Hematopoietic multipotent progenitor cell (in vitro differentiated cells): Measurements from ENCODE around the genes FAM24B and IKZF5.

- CAGE, long polyA plus RNA = no peak
Measured at GRCh38 chr10:122298748-122299191, 27.7 kb downstream of the BTBD16 start.

DNA sequence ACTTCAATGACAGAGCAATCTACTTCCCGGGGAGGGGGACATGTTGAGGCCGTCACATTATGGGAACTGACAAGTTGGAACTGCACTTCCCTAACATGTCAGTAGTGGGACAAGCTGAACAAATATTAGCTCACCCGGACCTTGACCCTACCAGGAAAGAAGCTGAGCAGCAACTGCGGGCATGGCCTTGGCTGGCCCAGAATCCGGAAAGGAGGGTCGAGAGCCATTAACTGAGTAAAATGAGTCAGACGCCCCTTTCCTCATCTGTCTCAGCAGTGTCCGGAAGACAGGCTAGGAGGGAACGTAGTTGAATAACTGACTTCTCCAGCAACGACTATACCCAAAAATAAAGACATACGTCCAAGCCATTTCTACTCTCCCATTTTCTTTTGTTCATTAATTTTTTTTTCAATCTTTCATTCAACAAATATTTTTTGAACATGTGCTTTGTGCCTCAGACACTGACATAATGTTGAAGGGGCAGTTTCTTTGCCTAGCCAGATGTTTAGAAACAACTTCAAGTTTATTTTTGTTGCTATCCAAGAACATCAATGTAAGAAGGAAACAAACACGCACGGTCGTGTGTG is 39.7 kb downstream of the BTBD16 start:
- CAGE, long polyA plus RNA = no peak

- CAGE, long polyA plus RNA = no peak
Measured at GRCh38 chr10:122368575-122369155, 5.8 kb upstream of the PLEKHA1 start.

GRCh38 chr10:122407777-122408101 is 33.2 kb downstream of the PLEKHA1 start:
- CAGE, long polyA plus RNA = no peak

GRCh38 chr10:122422147-122422770 is 32.2 kb upstream of the ARMS2 start:
- CAGE, long polyA plus RNA = no peak

DNA sequence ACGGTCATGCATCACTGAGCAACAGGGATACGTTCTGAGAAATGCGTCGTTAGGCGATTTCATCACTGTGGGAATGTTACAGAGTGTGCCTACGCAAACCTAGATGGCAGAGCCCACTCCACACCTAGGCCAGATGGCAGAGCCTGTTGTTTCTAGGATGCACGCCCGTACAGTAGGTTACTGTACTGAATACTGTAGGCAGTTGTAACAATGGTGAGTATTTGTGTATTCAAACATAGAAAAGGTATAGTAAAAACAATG is 26.2 kb downstream of the HTRA1 start:
- CAGE, long polyA plus RNA = no peak

- CAGE, long polyA plus RNA = no peak
Measured at GRCh38 chr10:122489299-122489651, 27.9 kb downstream of the HTRA1 start.

DNA sequence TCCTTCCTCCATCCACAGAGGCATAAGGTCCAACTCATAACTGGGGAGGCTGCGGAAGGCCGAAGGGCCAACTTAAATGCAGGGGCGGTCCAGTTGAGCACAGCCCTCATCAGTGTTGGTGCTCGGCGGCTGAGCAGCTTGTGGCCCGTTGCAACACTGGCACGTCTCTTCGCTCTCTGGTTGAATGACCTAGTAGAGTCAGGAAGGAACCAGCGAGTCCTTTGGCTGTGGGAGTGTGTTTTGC is 44.9 kb upstream of the DMBT1 start:
- CAGE, long polyA plus RNA = no peak

GRCh38 chr10:122878748-122879470 is 472 bp downstream of the FAM24B start:
- CAGE, long polyA plus RNA = no peak

GRCh38 chr10:122879471-122880406 is at the start of gene FAM24B:
FAM24B (minus strand) TSS chr10:122879581.
- CAGE, long polyA plus RNA = start-site peak on the minus strand at chr10:122879560-122879613, 246 reads

GRCh38 chr10:123007858-123008935 is at the start of gene IKZF5:
IKZF5 (minus strand) TSS chr10:123008795.
- CAGE, long polyA plus RNA = start-site peak on the minus strand at chr10:123008784-123008798, 288 reads

DNA sequence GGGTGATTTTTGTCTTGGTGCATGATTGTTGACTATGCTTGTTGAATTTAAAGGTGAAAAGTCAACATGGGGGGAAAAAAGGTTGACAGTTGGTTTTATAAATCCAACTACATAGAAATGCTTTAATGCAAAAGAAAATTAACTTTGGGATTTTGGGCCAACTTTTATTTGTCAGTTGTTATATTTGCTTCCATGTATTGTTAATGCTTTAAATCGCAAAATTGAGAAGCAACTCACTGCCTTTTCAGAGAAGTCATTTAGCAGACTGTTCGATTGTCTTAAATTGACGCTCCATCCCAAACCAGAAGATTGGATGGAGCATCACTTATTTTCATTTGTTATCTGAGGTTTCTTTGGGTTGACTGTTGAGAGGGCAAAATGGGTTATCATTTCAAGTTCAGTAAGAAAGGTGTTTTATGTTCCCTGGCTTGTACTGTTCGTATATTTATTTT is 3.7 kb downstream of the BUB3 start:
- CAGE, long polyA plus RNA = no peak

GRCh38 chr10:123857921-123858463 is 33.6 kb downstream of the CPXM2 start:
- CAGE, long polyA plus RNA = no peak

DNA sequence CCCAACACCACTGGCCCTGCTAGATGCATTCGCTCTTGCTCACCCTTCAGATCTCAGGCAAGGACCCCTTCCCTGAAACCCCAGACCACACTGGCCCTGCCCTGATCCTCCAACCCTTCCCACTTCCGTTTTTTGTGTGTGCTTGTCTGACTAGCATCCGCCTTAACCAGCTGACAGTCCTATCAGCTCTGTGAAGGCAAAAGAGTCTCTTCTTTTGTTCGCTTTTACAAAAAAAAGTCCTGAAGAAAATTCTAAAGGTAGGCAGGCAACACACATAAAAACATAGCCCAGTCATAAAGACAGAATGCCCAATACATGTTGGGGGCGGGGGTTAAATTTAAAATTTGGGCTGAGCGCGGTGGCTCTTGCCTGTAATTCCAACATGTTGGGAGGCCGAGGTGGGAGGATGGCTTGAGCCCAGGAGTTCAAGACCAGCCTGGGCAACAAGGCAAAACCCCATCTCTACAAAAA is 28.6 kb downstream of the CHST15 start:
- CAGE, long polyA plus RNA = no peak

GRCh38 chr10:124090557-124091178 is 2.7 kb downstream of the CHST15 start:
- CAGE, long polyA plus RNA = no peak

- CAGE, long polyA plus RNA = no peak
Measured at GRCh38 chr10:124091179-124091739, 2.1 kb downstream of the CHST15 start.

- CAGE, long polyA plus RNA = no peak
Measured at GRCh38 chr10:124138408-124138681, 44.9 kb upstream of the CHST15 start.

DNA sequence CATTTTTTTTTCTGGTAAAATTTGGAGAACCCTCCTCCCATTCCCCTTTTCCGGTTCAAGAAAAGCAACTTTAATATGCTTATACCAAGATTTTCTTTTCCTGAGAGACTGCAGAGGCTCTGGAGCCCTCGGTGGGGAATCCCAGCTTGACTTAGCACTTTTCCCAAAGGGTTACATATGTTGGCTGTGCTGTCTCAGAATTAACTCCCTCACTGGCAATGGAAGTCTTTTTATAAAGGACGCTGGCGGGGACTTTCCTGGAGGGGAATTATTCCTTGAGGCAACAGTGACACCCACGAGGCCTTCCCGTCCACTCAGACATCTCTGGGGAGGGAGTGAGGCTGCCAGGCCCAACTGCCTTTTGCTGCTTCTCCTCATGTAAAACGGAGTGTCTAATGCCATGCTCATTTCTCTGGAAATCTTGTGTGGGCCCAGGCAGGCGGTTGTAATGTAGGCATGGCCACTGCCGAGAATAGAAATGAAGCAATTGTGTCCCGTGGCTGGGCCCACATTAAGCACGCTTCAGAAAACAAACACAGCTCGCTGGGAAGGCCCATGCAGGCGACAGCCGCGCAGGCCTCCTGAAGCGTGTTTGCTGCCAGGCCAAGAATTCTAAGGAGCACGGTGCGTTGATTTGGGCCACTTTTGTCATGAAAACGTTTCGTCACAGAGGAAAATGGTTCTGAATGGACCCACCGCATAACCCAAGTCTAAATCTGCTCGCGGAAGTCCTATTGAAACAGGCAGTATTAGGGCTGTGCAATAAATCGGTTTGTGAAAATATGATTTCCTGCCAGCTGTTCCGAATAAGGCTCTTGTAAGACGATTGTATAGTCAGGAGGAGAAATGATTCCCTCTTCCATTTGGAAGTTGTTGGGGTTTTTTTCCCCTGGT is 104.0 kb upstream of the CHST15 start:
- CAGE, long polyA plus RNA = no peak

DNA sequence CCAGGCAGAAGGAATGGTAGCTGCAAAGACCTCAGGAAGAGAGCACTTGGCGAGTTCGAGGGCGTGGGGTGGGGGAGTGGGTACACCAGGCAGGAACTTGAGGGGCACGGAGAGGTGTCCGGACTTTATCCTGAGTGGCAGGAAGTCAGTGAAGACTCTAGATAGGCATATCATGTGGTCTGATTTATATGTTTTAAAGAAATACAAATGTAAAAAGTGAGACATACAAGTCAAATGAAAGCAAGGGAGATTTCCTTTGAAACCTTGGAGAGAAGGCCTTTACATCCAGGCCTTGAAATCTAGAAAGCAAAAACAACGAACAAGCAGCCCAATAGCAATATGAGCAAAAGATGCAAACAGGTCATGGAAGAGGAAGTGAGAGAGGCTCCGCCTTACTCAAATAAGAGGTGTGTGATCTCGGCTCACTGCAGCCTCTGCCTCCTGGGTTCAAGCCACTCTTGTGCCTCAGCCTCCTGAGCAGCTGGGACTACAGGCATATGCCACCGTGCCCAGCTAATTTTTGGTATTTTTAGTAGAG is 3.7 kb downstream of the LHPP start:
- CAGE, long polyA plus RNA = no peak

DNA sequence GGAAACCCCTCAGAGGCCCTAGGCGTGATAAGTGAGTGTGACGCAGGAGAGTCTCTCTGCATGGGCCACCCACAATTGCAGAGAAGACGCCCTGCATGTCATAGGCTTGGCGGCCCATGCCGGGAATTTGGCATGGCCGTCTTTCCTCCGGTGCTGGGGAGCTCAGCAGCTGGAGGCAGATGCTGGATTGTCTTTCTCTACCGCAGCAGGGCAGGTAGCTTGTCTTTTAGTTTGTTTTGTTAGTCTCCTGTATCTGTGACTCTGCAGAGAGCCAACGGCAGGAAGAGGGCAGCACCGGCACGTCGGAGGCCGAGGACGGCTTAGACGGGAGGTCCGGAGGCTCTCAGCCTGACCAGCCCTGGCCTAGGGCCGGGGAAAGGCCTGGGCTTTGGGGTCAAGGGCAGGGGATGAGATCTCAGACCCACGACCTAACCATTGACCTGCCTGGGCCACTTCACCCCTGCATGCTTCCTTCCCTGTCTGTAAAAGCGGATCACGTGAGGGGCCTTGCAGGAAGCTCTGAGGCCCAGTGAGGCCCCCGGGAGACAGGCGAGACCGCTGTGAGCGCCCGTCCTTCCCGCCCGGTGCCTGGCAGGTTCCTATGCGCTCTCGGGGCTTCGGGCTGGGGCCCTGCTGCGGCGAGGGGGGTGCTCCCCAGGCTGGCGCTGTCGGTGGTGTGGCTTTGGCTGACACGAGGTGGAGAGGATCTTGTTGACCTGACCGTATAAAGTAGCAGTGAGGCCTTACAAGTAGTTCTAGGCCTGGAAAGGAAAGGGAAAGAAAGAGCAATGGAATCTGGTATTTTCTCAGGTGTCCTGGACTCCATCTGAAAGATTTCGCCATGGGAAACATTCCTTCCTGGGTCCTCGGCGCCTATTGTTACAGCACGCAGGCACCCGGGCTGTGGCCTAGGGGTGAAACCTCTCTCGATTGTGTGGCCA is 72.8 kb downstream of the LHPP start:
- CAGE, long polyA plus RNA = no peak